Colon Carcinoma Metastatic in the Brain (tissue), 2 donors: ENCODE measurements around the gene GZF1.

- PRO-cap, 2 experiments, result no peak in any of the 2 experiments
Measured at GRCh38 chr20:23086762-23087427, 771 bp upstream of the CD93 start.

GRCh38 chr20:23165201-23165836, 79.2 kb upstream of the CD93 start:
- PRO-cap, 2 experiments, result no peak in any of the 2 experiments

- PRO-cap, 2 experiments, result no peak in any of the 2 experiments
Measured at GRCh38 chr20:23246449-23247621, 103.8 kb upstream of the NXT1 start.

DNA sequence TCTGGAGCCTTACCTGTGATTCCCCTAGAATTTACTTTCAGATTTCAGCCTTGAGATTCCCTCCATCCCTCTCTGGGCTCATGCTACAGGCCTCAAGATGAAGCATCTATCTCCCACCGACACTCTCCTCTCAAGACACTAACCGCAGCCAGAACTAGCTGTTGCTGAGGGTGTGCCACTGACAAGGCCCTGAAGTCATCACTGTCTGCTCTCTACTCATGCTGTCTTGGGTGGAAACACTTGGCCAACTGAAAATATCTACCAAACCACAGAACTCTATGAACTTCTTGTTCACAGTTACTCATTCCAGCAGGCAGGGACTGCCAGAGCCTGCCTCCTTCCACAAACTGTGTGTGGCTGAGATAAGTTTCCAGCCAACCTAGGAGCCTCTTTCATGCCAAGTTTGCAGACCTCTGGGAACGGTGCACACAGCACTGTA, 45.6 kb upstream of the NXT1 start:
- PRO-cap, 2 experiments, result no peak in any of the 2 experiments

DNA sequence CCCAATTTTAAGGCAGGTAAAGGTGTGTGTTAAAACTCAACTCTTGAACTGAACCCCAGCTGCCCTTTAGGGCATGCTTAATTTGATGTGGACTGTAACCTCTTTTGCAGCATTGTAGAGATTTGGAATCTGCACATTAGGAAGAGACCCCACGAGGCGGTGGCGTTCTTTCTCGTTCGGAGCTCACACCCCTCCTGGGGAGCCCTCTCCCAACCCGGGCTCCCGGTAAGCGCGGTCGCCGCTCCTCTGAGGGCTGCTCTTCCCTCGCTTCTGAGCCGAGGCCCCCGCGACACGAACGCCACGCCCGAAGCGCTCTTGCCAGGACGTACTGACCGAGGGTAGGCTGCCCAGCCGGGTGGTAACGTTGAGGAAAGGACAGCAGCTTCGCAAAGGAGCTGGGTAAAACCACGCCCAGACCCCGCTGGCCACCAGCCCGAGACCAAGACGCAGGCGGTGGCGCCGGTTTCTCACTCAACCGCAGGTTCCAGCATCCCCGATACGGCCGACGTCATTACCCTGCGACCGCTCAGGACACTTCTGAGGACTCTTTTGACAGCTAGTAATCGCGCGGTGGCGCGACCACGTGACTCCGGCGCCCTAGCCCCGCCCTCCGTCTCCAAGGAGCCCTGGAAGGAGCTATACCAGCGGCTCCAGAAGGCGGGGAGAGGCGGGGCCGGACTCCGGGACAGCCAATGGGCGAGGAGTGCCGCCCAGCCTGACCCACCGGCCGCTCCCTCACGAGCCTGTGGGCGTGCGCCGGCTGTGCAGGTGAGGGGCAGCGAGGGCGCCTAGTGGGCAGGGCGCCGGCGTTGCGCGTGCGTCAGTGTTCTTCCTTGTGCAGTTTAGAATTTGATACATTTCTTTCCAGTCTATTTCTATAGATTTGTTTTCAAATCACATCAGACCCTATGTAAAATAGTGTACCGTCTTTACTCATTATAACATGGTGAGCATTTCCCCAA, 4.1 kb upstream of the GZF1 start:
- PRO-cap, 2 experiments, result peak in 2 of 2 experiments; most common plus-strand start position 798 of the sequence (in 2); most common minus-strand start position 330 of the sequence (in 2)

GRCh38 chr20:23361711-23362516, at the start of gene GZF1:
Gene GZF1 (plus strand): TSS chr20:23362182.
- PRO-cap, 2 experiments, result peak in 2 of 2 experiments; most common plus-strand start chr20:23362182 (in 2); most common minus-strand start chr20:23361793 (in 2)

GRCh38 chr20:23456237-23457204, 3.8 kb upstream of the CST11 start:
- PRO-cap, 2 experiments, result no peak in any of the 2 experiments

DNA sequence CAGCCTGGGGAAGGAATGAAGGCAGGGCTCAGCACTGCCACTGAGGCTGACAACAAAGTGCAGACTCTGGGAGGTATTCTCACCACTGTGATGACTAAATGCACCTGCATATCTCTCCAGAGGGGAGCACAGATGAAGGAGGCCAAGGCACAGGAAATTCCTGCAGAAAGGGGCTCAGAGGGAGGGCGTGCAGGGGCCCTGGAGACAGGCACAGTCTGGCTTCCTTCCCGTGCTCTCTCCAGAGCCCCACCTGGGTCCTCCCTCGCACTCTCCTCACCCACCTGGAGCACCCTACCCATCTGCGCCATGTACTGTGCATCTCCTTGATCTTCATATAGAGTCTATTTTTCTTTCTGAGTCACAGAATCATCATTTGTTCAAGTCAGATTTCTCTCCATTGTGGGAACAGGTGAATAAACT, 16.1 kb downstream of the CST9L start:
- PRO-cap, 2 experiments, result peak in 2 of 2 experiments; most common minus-strand start position 270 of the sequence (in 2)

- PRO-cap, 2 experiments, result no peak in any of the 2 experiments
Measured at GRCh38 chr20:23626302-23626639, 11.5 kb downstream of the CST3 start.

DNA sequence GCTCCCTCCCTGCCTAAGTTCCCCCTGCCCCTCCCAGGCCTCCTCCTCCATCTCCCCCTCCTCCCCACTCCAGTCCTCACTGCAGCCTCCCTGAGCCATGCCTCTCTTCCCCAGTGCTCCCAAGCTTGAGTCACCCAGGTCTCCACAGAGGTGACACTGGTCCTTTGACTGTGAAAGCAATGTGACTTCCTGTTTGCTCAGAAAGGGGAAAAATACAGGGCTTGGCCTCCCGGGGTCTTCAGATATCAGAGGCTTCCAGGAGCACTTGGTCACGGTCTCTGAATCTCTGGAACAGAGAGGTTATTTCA, 296 bp upstream of the CST4 start:
- PRO-cap, 2 experiments, result no peak in any of the 2 experiments

GRCh38 chr20:23754911-23755583, 4.3 kb upstream of the CST1 start:
- PRO-cap, 2 experiments, result no peak in any of the 2 experiments

DNA sequence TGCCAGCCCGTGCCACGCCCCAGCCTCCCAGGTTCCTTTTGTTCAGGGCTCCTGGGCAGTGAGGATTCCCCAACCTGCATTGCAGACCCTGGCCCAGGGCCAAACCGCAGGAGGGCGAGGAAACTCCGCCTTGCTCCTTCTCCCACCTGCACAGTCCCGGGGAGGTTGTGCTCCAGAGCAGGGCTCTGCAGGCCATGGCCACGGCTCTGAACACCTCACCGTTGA, 202.7 kb upstream of the CST7 start:
- PRO-cap, 2 experiments, result no peak in any of the 2 experiments

DNA sequence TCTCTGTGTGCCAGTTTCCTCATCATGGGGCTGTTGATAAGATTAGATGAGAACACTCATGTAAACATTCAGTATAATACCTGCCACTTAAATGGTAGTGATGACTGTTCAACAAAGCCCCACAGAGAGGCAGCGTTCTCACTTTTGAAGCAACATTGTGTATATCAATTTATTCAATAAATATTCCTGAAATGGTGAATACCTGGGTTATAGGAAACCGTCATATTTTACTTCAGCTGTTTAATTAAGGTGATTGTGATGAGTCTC, 114.6 kb upstream of the CST7 start:
- PRO-cap, 2 experiments, result no peak in any of the 2 experiments

DNA sequence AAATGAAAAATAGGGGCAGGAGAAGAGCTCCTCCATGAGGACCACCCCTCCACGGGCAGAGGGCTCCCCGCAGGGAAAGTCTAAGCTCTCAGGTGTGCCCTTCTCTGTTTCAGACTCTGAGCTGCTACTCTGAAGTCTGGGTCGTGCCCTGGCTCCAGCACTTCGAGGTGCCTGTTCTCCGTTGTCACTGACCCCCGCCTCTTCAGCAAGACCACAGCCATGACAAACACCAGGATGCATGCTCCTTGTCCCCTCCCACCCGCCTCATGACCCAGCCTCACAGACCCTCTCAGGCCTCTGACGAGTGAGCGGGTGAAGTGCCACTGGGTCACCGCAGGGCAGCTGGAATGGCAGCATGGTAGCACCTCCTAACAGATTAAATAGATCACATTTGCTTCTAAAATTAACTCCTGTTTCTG, 10.5 kb downstream of the CST7 start:
- PRO-cap, 2 experiments, result no peak in any of the 2 experiments

GRCh38 chr20:25022647-25023367, 30.3 kb upstream of the APMAP start:
- PRO-cap, 2 experiments, result no peak in any of the 2 experiments

GRCh38 chr20:25032050-25033419, 25.4 kb downstream of the ACSS1 start:
- PRO-cap, 2 experiments, result peak in 1 of 2 experiments; most common minus-strand start chr20:25032919 (in 1)

- PRO-cap, 2 experiments, result no peak in any of the 2 experiments
Measured at GRCh38 chr20:25037596-25038180, 20.3 kb downstream of the ACSS1 start.

DNA sequence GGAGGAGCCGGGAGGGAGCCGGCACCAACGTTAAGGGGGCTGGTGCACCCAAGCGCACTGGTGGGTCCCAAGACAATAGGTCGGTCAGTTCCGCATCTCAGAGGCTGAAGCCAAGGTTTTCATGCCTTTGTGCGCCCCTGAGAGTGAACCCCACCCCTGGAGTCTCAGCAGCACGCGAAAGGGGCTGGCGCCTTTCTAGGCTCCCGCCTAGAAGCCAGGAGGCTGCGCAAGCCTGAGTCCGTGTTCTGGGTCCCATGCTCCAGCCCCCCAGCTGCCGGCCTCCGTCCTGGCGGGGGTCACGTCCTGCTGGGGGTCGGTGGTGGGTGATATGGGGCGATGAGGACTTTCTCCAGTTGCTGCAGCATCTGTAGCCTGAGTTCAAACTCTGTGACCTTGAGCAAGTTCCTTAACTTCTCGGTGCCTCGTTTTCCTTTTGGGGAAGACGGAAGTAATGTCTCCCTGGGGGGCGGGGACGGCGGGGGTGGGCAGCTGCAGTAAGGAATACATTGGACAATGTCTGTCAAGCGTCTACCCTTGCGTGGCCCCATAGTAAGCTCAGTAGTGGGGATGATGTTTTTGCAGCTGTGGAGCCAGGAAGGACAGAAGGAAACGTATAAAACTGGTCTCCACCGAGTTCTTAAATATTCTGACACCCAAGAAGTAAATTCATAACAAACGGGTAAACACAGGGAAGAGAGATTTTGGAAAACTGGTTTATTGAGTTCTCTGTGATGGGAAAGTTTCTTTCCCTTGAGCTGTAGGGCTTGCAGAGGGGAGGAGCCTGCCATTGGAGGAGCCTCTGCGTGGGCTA, 812 bp upstream of the ACSS1 start:
- PRO-cap, 2 experiments, result no peak in any of the 2 experiments

GRCh38 chr20:25230272-25230611, 17.6 kb upstream of the PYGB start:
- PRO-cap, 2 experiments, result no peak in any of the 2 experiments

- PRO-cap, 2 experiments, result no peak in any of the 2 experiments
Measured at GRCh38 chr20:25233042-25233436, 14.8 kb upstream of the PYGB start.